Metastatic Liver Carcinoma in the Lung (tissue), 2 donors: ENCODE results near the gene APPL1.

DNA sequence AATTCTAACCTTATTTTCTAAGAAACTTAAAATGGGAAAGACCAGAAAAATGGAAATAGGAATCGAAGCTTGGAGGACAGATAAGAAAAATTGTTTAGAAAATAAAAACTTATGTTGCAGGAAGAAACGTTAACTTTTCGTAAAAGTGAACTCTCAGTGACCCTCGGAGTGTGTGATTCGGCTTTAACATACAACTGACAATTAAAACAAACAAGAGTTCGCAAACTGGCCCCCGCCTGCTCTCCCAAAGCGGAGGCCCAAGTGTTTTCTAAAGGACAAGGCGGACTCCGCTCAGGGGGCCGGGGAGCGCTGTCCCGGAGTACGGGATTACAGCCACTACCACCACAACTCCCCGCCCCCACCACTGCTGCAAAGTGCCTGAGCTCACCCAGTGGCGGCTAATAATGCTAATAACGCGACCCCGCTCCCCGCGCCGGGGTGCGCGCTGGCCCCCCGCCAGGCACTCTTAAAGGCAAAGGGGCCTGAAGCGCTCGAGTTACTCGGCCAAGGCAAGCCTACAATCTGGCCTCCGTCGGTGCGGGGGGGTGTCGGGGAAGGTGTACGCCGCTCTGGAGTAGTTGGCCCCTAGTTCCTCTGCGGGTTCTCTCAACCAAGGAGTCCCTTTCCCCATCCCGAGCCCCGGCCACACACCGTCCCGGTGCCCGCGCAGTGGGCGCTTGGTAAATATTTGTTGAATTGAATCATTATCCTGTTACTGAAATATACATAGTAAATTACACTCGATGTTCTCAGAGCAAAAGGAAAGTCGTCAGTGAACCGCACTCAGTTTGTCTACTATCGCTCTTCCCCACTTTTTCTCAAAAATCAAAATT, 972 bp downstream of the WNT5A start:
- PRO-cap, 2 experiments = peak in 2 of 2 experiments; most common plus-strand start position 752 of the sequence (in 2); most common minus-strand start position 376 of the sequence (in 2)

DNA sequence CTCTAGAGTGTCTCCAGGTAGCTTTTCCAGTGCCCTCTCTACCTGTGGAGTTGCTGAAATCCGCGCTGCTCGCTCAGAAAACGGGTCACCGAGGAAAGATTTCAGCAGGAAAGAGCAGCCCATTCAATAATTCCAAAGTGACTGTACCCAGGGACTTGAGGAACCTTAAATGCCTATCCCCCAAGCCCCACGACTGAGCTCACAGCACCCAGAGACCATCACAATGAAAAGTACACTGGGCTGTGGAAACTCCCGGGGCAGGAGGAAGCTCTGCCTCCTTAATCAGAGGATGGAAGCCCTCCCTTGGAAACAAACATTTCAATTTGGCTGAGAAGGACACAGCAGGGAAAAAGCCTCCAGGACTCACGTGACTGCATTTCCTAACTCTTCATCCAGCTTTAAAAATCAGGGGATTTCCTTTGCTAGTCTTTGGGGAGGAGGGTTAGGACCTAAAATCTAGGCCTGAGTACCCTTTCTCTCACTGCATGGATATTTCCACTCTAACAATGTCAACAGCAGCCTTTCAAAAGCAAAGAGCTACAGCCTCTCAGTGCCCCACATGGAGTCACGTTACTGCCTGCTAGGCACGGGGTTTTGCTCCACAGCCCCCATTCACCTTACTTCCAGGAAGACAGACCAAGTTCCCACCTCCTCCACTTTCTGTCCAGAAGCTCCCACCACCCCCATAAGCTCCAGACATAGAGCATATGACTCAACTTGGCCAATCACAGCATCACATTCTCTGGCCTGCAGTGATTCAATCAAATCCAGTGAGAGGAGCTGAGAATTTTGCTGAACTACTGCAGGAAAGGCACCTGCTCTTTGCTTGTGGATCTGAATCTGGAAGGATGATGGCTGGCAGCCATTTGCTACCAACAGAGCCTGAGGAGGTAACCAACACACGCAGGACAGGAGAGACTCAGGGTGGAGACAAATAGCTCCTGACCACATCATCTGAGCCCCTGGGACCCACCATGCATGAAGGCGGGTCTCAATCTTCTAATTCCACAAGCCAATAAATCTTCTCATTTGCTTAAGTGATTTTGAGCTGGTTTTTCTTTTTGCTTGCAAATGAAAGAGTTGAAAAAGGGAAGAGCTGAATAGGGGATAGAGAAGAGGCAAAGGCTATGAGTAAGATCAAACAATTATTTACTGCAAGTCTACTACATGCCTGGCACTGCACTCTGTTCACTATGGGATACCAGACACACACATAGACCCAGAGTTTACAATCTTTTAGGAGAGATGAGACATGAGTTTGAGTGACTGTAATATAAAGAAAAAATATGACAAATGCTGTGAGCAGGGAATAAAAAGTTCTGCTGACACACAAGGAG, 69.1 kb upstream of the WNT5A start:
- PRO-cap, 2 experiments = no peak in any of the 2 experiments

DNA sequence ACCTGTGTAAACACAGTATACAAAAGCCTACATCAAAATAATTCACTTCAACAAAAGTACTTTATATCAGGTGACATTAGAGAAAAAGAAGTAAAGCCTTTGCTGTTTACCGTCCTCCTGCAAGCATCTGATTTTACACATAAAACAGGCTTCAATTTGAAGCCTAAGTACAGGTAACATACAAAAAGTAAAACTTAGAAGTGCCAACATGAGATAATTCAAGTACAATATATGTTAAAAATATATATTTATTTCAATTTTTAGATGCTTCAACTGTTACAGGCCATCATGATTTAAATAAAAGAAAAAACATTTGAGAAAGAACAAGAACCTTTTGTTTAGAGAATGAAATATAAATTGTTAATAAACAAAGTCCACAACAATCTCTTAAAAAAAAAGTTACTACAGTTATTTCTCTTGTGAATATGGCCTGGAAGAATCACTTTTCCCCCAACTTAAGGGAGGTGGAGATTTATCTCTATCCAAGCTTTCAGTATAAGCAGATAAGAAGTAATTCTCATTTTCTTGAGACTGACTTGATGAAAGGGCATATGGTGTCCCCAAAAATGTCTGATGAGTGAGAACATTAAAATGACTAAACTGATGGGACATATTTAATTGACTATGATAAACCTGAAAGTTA, 60.3 kb downstream of the TASOR start:
- PRO-cap, 2 experiments = no peak in any of the 2 experiments

GRCh38 chr3:56681871-56682703, 978 bp downstream of the TASOR start:
- PRO-cap, 2 experiments = peak in 2 of 2 experiments; most common plus-strand start chr3:56682515 (in 2); most common minus-strand start chr3:56682428 (in 1)

- PRO-cap, 2 experiments = no peak in any of the 2 experiments
Measured at GRCh38 chr3:56758493-56759085, 43.2 kb downstream of the ARHGEF3 start.

GRCh38 chr3:56918086-56918763, 116.5 kb upstream of the ARHGEF3 start:
- PRO-cap, 2 experiments = no peak in any of the 2 experiments

GRCh38 chr3:57227463-57228268, at the start of gene APPL1:
TSS of gene APPL1 (plus strand) at chr3:57227729.
- PRO-cap, 2 experiments = peak in 2 of 2 experiments; most common plus-strand start chr3:57227808 (in 2); most common minus-strand start chr3:57227614 (in 2)

GRCh38 chr3:57245805-57246551, 18.4 kb downstream of the APPL1 start:
- PRO-cap, 2 experiments = no peak in any of the 2 experiments

GRCh38 chr3:57889819-57890140, 118.4 kb upstream of the FLNB start:
- PRO-cap, 2 experiments = peak in 1 of 2 experiments; most common plus-strand start chr3:57890039 (in 1); most common minus-strand start chr3:57889887 (in 1)

DNA sequence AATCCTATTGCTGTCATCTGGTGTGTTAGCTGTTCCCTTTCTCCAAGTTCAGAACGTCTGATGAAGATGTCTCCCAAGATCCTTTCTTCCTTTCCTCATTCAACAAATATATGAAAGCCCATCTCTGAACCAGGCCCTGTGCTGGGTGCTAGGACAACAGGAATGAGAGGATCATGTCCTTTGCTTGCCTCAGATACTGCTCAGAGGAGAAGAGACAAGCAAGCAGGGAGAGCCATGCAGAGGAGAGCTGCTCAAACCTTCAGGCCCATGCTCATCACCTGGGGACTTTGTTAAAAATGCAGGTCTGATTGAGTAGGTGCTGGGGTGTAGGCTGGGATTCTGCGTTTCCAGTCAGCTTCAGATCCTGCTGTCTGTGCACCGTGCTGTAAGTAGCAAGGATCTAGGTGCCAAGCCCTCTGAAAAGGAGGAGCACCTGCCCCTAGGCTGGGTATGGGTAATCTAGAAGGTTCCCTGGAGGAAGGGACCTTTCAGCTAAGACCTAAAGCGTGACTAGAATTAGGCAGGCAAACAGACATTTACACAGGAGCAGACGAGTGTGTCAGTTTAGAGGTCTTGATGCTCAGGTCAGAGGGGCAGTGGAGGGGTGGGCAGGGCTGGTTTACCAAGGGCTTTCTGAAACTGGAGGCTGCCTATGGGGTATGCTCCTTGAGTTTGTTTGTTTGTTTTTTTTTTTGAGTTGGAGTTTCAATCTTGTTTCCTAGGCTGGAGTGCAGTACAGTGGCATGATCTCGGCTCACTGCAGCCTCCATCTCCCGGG, 7.3 kb downstream of the FLNB start:
- PRO-cap, 2 experiments = no peak in any of the 2 experiments

- PRO-cap, 2 experiments = no peak in any of the 2 experiments
Measured at GRCh38 chr3:58035792-58036467, 27.7 kb downstream of the FLNB start.

DNA sequence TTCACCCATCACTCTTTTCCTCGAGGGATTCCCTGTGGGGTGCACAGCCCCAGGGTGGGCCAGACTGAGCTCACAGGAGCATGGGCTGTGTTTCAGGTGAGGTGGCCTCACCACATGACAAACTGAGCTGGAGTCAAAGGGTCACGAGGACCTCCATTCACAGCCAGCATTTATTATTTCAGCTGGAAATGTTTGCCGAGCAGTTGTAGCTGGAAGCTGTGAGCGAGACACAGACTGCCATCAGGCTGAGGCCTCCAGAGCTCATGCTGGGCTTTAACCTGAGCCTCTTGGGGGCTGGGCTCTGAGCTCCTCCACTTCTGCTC, 57.4 kb downstream of the FLNB start:
- PRO-cap, 2 experiments = no peak in any of the 2 experiments

DNA sequence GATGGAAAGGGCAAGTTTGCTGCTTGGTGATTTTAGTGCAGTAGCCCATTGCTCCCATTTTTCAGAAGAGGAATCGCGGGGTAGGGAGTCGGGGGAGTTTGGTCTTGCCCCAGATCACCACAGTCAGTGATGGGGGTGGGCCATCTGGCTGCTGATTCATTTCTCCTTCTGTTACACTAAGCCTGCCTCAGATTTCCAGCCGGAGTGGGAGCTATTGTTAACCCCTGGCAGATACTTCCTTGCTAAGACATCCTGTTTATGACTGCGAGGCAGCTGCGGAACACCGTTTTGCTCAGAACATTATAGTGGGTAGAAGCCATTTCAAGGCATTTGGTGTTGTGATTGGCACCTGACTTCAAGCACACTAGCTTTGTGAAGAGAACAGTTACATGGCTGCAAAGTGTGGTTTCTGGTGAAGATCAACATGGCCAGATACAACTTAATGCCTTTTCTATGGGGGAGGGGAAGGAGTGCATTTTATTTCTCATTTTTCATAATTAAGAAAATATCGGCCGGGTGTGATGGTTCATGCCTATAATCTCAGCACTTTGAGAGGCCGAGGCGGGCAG, 73.8 kb downstream of the FLNB start:
- PRO-cap, 2 experiments = no peak in any of the 2 experiments

DNA sequence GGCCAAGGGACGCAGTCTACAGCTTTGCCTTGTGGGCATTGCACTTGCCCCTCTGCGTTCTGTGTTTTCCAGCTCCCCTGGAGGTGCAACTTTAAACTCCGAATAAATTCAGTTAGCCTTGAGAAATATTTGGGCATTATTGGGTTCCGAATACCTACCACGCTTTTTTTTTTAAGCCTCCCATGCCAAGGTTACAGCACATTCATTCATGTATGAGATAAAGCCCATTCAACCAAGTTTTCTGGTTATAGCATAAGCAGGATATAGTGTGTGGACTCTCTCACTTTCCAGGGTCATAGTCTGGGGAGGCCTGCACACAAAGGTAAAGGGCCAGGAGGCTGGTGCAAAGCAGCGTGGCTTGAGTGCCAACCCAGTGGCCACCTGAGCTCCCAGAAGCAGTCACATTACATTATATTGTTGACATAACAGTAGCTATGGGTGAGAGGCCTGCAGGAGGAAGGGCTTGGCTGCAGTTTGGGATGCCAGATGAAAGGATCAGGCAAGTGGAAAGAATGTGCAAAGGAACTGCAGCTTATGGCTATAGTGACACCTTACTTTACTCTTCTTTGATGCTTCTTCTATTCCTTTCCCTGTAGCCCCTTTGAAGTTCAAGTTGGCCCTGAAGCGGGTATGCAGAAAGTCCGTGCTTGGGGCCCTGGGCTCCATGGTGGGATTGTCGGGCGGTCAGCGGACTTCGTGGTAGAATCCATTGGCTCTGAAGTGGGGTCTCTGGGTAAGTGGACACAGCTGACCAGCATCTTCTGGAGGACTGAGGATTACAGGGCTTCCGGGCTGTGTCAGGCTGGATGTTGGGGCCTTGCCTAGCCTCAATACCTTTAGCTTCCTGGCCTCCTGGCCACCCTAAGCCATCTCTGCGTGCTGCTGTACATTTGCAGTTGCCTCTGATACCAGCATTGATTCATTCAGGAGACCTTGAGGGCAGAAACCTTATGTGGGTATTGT, 96.5 kb downstream of the FLNB start:
- PRO-cap, 2 experiments = no peak in any of the 2 experiments

DNA sequence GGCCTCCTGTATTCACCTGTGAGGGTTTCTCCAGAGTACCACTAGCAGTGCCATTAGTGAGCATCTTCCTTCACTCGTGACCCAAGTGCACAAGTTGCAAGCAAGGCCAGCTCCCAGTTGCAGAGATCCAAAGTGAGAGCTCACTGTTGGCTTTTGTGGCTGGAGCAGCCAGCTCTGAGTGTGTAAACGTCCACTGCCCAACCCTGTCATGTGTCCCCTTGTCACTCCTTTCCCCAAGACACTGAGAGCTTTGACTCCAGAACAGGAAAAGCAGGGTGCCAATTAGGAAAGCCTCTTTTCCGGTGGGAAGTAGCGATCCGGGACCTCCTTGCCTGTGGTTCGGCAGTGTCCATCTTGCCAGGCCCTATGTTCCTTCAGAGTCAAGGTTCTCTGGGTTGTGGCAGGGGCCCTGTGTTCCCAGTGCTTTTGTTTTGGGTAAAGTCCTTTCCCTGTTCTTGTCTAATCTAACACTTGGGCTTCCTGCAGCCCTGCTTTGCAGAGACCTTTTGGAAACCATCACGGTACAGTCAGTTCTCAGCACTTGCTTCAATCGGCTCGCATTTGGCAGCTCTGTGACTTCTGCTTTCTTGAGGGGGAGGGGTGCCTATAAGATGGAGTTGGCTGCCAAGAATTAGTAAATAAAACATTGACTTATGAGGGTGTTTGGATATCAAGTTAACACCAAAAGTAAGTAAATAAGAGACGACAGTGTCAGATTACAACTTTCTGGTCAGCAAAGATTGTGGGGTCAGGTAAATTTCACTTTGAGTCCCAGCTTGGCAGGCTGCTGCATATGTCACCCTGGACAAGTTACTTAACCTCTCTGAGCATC, 90.5 kb downstream of the DNASE1L3 start:
- PRO-cap, 2 experiments = no peak in any of the 2 experiments

- PRO-cap, 2 experiments = no peak in any of the 2 experiments
Measured at GRCh38 chr3:58170509-58171392, 40.0 kb downstream of the DNASE1L3 start.

GRCh38 chr3:58272253-58272655, 33.8 kb upstream of the RPP14 start:
- PRO-cap, 2 experiments = no peak in any of the 2 experiments

DNA sequence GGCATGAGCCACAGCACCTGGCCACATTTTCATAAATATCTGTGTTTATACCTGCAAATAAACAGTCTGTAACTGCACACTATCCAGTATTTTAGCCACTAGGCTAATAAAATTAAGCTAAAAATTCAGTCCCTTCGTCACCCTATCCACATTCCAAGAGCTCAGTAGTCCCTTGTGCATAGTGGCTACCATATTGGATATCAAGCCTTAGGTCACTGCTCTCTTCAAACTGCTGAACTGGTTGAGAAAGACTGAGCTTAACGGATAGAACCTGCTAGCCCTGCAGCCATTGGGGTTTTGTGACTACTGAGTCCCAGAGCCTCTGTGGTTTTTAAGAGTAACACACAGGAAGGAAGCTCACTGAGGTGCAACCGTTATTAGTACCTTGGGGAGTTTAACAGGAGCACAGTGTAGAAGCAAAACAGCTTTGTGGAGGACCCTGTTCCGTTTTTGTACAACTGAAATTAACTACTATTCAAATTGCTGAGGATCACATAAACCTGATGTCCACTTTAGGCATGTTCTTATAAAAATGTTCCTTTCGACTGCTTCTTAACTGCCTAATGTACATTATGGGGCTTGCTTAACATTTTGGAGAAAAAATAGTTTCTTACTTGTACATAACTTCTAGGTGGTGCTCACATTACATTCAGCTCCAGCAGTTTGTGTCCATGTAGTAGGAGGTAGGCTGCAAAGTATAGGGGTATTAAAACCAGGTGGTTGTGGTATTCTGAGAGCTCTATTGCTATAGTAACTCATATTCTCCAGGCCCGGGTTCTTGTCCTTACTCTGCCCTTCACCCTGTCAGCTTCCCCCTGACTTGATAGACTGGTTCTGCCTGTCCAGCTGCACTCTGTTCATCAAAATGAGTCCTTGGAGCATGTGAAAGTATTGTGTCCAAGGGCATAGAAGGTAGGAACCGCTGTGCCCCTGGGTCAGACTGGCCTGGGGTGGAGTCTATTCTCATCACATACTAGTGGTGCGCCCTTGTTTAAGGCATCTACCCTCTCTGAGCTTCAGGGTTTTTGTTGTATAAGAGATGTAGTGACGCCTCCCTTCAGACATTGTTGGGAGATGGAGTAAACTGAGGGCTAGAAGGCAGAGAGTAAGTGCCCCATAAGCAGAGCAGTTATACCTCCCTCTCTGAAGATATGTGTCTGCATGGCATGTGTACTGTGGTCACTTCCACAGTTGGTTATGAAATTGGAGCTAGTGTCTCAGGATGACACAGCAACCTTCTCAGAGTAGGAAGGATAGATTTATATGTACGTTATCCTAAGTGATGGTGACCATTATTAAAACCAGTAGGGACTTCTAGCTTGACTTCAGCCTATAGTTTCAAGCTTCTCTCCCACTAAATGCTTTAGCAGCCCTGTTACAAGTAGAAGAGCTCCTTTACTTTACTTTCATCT, 17.4 kb downstream of the PXK start:
- PRO-cap, 2 experiments = no peak in any of the 2 experiments

- PRO-cap, 2 experiments = no peak in any of the 2 experiments
Measured at GRCh38 chr3:58422543-58423110, 11.0 kb downstream of the PDHB start.

DNA sequence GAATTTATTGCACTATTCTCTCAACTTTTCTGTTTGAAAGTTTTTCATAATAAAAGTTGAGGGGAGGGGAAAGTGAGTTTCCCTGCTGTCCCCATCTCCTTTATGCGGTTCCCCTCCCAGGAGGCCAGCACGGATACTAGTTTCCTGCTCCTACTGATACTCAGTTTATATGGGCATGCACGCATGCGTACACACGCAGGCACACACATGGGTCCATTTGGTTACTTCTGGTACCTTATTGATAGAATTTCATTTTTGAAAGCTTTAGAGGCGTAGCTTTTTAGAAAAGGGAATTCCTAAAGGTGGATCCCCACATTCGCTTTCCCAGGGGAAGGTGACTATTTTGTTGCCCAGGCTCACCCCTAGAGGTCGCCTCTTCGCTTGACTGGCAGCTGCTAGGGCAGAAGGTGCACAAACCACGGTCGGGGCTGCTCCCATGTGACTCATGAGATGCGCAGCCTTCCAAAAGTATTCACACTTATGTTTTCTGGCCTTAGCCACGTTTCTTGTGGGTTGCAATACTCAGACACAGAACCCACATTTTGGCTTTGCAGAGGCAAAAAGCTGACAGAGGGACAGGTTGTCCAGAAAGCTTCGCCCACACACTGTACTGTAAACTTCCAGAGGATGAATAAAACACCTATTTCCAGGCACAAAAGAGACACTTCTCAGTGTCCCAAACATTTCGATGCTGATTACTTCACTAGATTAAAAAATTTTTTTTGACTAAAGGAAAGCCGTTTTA, 28.2 kb upstream of the KCTD6 start:
- PRO-cap, 2 experiments = peak in 1 of 2 experiments; most common minus-strand start position 138 of the sequence (in 1)